HT-29 (cell line): ENCODE results near the genes GABRG1 and OCIAD2.

DNA sequence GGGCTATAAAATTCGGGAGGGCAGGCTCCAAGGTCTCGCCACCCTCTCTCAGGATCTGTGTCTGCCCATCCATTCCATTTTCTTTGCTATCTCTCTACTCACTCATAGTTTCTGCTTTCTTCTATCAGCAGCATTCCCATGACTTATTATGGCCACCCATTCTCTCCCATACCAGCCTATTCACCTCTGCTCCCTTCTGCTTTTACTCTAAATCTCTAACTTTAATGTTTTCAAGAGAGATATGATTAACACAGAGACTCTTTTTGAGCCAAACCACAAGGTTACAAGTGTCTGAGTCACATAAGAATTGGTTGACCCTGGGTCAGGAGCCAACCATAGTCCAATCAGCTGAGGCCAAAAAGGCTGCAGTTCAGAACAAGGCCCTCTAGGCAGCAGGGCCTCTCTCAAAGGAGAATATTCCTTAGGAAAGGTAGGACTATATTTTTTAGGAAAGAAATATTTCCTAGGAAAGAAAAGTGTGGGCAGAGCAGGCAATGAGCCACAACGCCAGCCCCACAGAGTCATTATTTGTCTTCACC lies 2.4 kb downstream of the ATP8A1 start:
- RAMPAGE, long total RNA: no peak

GRCh38 chr4:44447216-44448432 lies 985 bp downstream of the KCTD8 start:
- RAMPAGE, long total RNA: no peak

- RAMPAGE, long total RNA: no peak
Observed at GRCh38 chr4:44916310-44916815, 190.0 kb upstream of the GNPDA2 start.

- RAMPAGE, long total RNA: no peak
Observed at GRCh38 chr4:46123732-46124441, at the start of gene GABRG1. TSS of gene GABRG1 (minus strand) at chr4:46124054.

DNA sequence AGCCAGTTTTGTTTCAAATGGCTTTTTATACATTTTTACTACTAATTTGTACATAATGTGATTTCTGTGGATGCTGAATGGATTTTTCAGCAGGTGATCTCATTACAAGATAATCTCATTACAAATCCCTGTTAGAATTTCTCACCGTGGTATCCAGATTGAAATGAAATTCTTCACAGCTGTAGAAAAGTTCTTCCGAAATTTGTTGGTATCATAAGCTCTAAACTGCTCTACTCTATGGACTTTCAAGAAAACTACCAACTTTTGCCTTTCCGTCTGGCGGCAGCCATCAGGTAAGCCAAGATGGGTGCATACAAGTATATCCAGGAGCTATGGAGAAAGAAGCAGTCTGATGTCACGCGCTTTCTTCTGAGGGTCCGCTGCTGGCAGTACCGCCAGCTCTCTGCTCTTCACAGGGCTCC lies 131.8 kb downstream of the CORIN start:
- RAMPAGE, long total RNA: no peak

DNA sequence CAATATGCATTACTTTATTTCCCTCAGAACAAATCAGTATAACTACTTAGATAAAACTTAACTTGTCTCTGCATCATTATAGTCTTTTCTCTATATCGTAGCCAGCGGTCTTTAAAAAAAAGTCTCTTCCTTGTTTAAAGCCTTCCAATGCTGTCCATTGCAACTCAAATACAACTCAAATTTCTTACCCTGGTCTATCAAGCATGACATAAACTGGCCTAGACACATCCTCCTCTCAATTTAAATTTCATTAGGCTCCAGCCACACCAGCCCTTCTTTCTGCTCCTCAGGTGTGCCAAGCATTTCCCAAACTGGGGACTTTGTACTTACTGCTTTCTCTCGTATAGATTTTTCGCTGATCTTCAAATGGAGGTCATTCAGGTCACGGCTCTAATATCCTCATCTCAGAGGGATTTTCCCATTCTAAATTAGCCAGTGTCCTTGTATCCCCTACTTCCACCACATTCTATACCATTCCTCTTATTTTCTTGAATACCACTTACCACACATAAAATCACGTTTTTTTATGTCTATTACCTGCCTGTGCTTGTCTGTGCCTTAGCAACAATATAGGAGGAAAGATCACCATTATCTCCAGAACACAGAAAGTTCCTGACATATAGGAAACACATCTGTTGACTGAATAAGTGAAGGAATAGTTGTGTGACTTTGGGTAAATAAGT lies 5.9 kb upstream of the CORIN start:
- RAMPAGE, long total RNA: no peak

DNA sequence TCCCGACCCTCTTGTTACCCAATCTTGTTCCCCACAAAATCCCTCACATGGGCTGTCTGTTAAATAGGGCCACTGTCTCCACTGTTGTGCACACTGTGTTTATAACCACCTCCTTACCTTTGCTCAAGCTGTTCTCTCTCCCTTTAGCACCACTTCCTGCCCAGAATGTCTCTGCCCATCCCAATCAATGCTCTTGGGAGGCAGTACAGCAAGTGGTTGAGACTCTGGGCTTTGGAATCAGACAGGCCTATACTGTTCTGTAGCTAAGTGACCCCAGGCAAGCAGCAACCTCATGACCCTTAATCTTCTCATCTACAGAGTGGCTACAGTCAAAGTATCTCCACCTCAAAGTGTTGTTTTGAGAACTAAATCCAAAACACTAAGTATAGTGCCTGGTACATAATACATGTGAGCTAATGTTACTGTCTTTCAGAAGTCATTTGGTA lies 3.8 kb upstream of the TXK start:
- RAMPAGE, long total RNA: no peak

GRCh38 chr4:48337702-48338197 lies 3.6 kb upstream of the SLAIN2 start:
- RAMPAGE, long total RNA: no peak

GRCh38 chr4:48342499-48342874 lies 1.2 kb downstream of the SLAIN2 start:
- RAMPAGE, long total RNA: no peak

GRCh38 chr4:48351554-48351976 lies 10.2 kb downstream of the SLAIN2 start:
- RAMPAGE, long total RNA: no peak

DNA sequence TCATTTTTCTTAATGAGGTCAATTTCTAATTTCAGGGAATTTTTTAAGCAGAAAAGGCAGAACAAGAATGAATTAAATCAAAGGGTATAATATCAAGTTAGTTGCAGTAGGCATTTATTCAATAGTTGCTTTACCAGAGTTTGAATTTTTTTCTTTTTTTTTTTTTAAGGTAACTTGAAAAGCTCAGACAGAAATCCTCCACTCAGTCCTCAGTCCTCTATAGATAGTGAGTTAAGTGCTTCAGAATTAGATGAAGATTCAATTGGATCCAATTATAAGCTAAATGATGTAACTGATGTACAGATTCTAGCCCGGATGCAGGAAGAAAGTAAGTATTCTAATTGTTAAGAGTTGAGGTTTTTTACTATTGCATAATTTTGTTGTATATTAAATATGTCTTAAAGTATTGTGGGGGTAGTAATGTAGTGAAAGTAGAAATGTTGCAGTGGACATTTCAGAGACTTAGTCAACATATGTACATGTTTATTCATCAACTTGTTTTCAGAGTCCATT lies 38.2 kb downstream of the SLAIN2 start:
- RAMPAGE, long total RNA: no peak

GRCh38 chr4:48831721-48832088 lies 817 bp downstream of the OCIAD1 start:
- RAMPAGE, long total RNA: no peak

GRCh38 chr4:48906294-48907281 lies at the start of gene OCIAD2:
TSS of gene OCIAD2 (minus strand) at chr4:48906774.
- RAMPAGE, long total RNA: start-site peak on the minus strand at chr4:48906722-48906777, 176 and 432 reads in 2 replicates

DNA sequence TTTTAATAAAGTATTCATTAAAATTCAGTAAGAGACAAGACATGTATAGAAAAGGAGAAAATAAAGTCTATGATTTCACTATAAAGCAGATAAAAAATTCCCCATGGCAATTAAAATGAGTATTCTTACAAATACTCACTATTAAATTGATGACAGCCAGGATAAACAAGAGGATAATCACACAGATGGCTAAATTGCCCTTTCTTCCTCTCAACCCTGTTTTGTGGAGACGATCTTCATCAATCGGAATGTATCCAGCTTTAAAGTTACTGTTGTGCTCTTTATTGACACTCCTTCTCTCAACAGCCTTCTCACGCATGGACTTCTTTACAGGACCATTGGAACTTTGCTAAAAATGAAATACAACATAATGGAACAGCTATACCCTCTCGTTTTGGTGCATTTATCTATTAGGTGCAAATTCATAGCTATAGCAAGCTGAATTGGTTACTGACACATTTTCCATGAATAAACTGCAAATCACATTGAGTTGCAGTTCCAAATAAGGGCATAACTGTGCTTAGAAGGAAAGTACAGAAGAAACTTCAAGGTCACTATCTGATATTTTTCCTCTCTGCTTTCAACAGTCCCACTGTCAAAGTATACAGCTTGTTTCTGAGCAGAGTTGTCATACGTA lies 4.7 kb downstream of the SGCB start:
- RAMPAGE, long total RNA: no peak

GRCh38 chr4:52546986-52547288 lies 112.2 kb downstream of the USP46 start:
- RAMPAGE, long total RNA: no peak

GRCh38 chr4:52659742-52660132 lies 636 bp upstream of the USP46 start:
- RAMPAGE, long total RNA: no peak

GRCh38 chr4:52943658-52944146 lies 81.6 kb downstream of the RASL11B start:
- RAMPAGE, long total RNA: no peak

DNA sequence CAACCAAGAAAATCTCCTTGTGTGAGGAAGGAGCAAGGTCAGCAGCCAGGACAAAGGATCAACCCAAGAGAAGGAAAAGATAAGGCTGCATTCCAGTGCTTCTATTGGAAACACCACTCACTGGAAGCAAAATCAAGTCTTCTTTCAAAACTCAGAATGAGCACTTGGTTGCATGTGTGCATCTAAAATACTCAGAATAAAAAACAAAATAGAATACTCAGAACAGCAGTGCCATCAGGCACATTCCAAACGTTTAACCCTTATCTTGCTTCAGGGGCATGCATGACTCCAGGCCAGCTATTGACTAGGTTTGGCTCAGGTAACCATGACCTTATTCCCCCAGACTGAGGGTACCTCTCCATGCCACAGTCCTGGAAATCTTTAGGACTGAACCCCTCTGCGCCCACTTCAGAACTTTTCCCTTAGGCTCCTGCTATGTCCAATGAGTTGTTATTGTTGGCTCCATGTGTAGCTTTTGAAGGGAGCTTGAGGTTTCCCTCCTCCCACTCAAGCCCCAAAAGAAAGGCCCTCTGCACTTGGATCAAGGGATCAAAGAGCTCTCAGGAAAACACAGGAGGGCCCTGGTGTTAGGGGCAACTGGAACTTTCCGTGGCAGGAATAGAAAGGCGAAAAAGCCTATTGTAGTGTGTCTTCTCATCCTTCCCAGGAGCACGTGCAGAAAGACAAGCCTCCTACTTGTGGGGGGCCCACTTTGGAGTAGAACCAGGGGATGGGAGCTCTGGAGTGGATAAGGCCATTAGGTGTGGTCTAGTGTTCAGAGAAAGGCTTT lies 134.9 kb downstream of the RASL11B start:
- RAMPAGE, long total RNA: no peak

DNA sequence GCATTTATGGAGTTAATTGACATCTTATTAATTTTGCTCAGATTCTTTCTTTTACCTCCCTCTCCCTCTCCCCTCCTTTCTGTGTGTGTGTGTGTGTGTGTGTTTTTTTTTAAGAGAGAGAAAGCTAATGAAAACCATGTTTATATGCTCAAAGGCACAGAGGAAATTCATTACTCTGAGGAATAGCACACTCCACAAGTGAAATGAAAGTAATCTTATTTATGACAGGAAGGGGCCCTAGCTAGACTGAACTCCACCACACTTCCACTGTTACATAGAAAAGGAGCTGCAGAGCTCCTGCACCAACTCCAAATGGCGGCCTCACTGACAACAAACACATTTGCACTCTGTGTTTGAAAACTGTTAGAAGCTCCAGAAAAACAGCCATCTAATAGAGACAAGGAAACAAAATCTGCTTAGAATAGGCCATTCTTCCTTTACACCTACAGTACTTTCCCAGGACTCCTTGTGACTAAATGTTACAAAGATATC lies 150.7 kb downstream of the RASL11B start:
- RAMPAGE, long total RNA: no peak

GRCh38 chr4:53592680-53593407 lies 1.6 kb upstream of the LNX1 start:
- RAMPAGE, long total RNA: no peak